Thoracic aorta (tissue), 1 donor: Measurements from ENCODE around the genes GID4 and MYO15A.

GRCh38 chr17:16980761-16981661 is 9.1 kb upstream of the TNFRSF13B start:
- RAMPAGE, long total RNA = no peak

DNA sequence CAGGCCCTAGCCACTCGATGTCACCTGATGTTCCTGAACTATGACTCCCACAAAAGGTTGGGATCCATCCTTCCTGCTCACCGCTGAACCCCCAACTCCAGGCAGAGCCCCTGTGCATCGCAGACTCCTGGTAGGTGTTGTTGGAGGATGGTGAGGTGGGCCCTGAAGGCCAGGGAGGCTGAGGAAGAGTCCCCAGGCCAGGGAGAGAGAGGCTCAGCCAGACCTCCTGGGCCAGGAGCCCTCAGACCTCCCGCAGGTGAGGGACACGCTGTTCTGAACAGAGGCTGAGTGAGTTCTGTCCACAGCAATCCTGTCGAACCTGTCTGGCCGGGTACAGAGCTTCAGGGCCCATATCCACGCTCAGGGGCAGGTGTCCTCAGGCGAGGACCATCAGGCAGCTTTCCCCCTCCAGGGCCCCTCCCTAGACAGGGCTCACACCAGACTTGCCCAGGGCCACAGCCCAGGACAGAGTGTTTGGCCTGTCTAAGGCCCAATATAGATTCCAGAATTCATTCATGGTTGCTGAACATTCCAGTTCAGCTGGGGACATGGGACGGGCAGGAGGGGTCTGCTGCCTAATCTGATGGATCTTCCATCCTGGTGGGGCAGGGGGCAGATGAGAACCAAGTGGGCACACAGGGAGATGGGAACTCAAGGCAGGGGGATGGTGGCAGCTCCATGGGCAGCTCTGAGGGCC is 23.6 kb upstream of the MPRIP start:
- RAMPAGE, long total RNA = no peak

- RAMPAGE, long total RNA = no peak
These were observed 14.8 kb downstream of the PLD6 start for GRCh38 chr17:17191245-17191862.

- RAMPAGE, long total RNA = no peak
These were observed 58.5 kb downstream of the NT5M start for GRCh38 chr17:17361572-17362252.

- RAMPAGE, long total RNA = no peak
These were observed 618 bp upstream of the RASD1 start for GRCh38 chr17:17496750-17497276.

- RAMPAGE, long total RNA = no peak
These were observed 10.8 kb upstream of the RASD1 start for GRCh38 chr17:17506789-17507558.

- RAMPAGE, long total RNA = no peak
These were observed 1.3 kb downstream of the PEMT start for GRCh38 chr17:17589975-17590908.

GRCh38 chr17:17701296-17701678 is 20.0 kb downstream of the RAI1 start:
- RAMPAGE, long total RNA = no peak

DNA sequence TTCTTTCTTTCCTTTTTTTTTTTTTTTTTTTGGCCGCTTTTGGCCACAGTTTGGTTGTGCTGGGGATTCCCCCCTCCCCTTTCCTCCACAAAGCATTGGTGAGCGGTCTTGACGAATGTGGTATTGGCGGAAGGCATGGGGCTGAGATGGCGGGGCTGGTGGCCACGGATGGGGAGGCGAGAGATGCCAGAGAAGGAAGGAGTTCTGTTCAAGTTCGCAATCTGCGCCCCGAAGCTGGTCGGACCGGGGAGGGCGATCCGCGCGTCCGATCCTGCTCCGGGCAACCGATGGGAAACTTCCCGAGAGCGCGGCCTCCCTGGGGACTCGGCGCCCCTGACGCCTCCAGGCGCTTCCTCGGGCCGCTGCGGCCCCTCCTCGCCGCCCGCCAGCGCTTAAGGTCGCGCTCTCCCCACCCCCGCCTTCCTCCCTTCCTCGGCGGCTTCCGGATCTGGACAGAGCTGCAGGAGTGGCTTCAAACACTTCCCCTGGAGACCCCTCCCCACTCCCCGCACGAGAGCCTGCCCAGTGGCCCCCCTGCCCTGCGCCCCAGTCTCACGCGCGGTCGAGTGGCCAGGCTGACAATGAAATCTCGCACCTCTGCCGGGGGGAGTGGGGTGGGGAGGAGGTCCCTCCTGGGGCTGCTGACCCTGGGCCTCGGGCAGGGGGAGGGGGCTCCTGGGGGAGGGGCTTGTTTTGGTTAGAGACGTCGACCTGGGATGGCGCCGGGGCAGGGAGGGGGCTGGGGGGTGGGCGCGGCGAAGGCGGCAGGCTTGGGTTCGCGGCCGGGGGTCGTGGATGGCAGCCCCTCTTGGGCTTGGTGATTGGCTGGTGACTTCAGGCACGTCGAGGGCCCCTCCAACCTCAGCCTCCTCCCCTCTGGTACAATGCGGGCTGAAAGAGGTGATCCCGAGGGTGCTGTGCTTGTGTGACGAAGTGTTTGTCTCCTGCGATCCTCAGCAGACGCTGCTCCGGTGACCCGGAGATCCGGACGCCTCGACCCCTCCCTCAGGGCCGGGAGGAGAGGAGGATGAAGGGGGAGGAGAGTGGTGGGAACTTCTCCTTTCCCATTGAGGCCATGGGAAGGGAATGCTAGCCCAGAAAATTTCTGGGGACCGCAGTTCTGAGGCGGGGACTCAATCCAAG is 43.5 kb downstream of the RAI1 start:
- RAMPAGE, long total RNA = no peak

DNA sequence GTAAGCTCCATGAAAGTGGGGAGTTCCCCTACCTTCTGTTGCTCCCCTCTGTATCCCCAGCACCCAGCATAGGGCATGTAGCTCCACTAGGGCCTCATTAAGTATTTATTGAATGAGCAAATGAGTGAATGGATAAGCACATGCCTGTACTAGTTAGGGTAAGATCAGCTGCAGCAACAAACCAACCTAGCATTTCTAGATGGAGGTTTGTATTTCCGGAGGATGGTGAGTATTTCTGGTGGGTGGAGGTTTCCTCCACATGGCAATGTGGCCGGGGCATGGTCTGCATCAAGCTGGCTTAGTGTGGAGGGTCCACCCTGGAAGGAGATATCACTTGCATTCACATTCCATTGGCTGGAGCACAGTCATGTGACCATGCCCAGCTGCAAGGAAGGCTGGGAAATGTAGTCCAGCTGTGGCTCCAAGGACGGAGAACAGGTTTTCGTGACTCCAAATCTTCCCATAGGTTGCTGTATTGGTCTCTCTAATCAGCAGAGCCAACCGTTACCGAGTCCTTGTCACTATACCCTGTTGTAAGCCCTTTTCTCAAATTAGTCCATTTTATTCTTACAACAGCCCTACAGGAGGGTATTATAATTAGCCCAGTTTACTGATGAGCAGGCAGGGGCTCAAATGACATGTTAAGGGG is 68.6 kb downstream of the RAI1 start:
- RAMPAGE, long total RNA = no peak

GRCh38 chr17:17752109-17753247 is 71.2 kb downstream of the RAI1 start:
- RAMPAGE, long total RNA = no peak

GRCh38 chr17:17783068-17784065 is 53.4 kb downstream of the SREBF1 start:
- RAMPAGE, long total RNA = no peak

DNA sequence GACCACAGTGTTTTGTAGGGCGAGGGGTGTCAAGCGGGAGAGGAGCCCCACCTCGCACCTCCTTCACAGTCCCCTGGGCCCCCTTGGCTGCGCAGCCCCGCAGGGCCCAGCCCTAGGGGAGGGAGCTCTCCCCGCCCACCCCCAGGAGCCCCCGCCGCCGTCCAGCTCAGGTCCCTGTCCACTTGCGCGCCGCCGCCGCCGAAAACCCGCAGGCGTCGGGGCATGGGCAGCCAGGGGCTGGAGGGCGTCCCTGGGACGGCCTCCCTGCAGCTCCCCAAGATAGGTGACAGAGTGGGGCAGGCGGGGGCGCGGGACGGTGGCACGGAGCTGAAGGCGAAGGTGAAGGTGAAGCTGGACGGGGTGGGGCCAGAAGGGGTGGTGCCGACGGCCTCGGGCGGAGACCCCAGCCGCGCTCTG is 27.3 kb downstream of the SREBF1 start:
- RAMPAGE, long total RNA = no peak

- RAMPAGE, long total RNA = no peak
These were observed 61.0 kb downstream of the TOM1L2 start for GRCh38 chr17:17911117-17911674.

DNA sequence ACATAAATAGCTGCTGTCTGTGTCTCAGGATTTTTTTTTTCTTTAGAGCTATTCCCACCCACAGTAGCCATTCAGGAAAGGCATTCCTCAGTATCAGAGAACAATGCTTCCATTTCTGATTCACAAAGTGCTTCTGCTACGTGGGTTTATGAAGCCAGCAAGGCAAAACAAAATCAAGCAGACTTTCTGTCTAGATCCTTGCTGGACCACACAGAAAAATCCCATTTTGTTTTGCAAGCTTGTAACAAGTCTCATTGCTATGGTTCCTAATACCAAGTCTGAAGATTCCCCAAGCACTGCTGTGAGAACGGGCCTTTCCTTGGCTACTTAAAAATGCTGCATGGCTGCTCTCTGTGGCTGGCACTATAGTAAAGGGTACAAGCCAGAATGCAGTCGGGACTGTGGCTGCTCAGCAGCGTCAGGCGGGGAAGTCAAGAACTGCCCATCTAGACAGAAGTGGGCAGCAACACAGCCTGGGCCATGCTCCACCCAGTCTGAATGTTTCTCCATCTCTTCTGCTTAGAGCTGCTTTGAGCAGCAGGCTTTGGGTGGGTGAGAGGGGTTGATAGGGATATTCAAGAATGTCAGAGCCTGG is 43.3 kb downstream of the TOM1L2 start:
- RAMPAGE, long total RNA = no peak

DNA sequence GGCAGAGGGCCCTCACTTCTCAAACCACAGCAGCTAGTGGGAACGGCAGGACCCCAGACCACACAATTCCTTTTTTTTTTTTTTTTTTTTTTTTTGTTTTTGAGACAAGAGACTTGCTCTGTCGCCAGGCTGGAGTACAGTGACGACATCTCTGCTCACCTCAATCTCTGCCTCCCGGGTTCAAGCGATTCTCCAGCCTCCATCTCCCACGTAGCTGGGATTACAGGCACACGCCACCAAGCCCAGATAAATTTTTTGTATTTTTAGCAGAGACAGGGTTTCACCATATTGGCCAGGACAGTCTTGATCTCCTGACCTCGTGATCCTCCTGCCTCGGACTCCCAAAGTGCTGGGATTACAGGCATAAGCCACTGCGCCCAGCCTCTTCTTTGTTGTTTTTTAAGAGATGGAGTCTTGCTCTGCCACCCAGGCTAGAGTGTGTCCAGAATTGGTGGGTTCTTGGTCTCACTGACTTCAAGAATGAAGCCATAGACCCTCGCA is 16.9 kb downstream of the TOM1L2 start:
- RAMPAGE, long total RNA = no peak

DNA sequence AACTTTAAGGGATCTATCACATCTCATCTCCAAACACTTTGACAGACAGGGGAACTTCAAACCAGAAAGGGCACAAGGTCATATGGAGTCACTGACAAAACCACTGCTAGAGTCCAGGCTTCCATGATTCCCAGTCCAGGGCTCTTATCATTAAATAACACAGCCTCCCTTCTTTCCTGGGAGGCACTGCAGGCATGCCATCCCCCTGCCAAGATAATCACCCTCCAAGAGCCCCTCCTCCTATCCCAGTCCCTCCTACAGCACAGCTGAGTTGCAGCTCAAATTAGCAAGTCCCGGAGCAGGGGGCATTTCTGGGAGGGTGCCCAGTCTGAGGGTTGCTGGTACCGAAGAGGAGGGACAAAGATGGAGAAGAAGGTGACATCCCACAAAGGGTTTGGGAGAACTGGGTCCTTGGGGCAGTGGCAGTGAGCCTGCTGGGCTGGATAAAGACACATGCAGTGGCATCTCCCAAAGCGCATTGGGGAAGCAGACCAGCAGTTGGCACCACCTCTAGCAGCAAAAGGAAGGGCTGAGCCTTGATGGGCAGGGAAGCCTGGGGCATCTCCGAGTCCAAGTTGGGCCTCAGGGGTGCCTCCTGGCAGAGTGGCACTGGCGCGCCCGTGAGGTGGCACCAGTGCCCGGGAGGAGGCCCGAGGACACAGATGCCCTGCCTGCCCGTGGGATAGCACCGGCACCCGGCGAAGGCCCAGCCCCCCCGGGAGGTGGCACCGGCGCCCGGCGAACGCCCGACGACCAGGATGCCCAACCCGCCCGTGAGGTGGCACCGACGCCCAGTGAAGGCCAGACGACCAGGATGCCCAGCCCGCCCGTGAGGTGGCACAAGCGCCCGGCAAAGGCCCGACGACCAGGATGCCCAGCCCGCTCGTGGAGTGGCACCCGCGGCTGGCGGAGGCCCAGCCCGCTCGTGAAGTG is 693 bp downstream of the TOM1L2 start:
- RAMPAGE, long total RNA = no peak

GRCh38 chr17:18039258-18040323 is at the start of gene GID4:
GID4 (plus strand) TSS chr17:18039408.
- RAMPAGE, long total RNA = no peak

- RAMPAGE, long total RNA = no peak
These were observed 4.2 kb upstream of the MYO15A start for GRCh38 chr17:18104147-18104944.

- RAMPAGE, long total RNA = no peak
These were observed at the start of gene MYO15A for GRCh38 chr17:18108672-18108793. MYO15A (plus strand) TSS chr17:18108756.